ENCODE measurements around the genes CAVIN2 and C2orf66.

- PRO-cap, 2 experiments: no peak in any of the 2 experiments
Observed at GRCh38 chr2:191666699-191667260, 11.2 kb upstream of the NABP1 start.

DNA sequence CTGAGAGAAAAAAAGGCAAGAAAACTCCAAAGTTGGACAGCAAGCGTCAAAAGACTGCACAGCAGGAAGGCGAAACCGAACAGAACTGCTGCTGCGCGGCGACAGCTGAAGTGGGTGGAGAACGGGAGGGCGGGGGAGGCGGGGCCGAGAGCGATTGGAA, 278 bp upstream of the NABP1 start:
- PRO-cap, 2 experiments: peak in 2 of 2 experiments; most common minus-strand start position 83 of the sequence (in 2)

GRCh38 chr2:191693566-191694316, 15.8 kb downstream of the NABP1 start:
- PRO-cap, 2 experiments: no peak in any of the 2 experiments

GRCh38 chr2:191846852-191847603, at the start of gene CAVIN2:
TSS of gene CAVIN2 (minus strand) at chr2:191847088.
- PRO-cap, 2 experiments: peak in 2 of 2 experiments; most common plus-strand start chr2:191847447 (in 2); most common minus-strand start chr2:191847075 (in 2)

GRCh38 chr2:191963512-191963711, 116.5 kb upstream of the CAVIN2 start:
- PRO-cap, 2 experiments: no peak in any of the 2 experiments

- PRO-cap, 2 experiments: no peak in any of the 2 experiments
Observed at GRCh38 chr2:196148096-196148494, 23.3 kb downstream of the STK17B start.

DNA sequence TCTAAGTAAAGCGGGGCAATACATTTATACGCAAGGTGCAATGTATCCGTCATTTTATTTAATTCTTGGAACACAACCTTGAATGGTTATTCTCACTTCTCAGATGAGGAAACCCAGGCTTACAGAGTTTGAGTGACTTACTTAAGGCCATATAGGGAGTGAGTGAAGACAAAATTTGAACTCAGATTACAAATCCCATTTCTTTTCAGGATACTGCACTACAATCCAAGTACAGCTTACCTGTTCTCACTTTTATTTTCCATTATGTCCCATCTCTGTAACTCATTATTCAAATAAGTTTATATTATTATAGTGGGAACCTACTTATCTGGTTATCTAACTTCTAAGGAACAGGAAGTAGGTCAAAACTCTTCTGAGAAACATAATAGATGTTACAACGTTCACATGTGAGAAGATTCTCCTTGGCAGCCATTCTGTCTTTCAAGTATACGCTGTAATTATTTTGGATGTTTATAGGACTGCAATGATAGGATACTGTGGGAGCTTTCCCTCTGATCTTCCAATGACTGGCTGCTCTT, 12.3 kb upstream of the STK17B start:
- PRO-cap, 2 experiments: no peak in any of the 2 experiments

DNA sequence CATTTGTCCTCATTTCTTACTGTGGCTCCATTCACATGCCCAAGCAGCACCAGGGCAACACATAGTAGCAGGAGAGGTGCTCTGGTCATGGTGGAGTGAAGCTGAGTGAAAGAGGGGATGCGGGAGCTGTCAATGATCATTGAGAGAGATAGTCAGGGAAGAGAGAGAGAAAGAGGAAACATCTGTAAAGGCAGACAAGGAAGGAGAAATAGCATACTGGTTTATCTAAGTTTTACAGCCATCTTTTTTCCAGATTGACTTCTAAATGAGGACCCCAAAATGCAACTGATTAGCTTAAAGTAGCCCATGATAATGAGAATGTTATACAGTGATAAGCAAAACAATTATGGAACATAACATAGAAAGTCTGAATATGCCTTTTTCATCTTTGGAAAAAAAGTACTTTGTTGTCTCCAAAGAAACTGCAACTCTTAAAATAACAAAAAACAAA, at the start of gene C2orf66:
C2orf66 (minus strand) TSS at position 108 of the 451 bp plus-strand sequence.
- PRO-cap, 2 experiments: no peak in any of the 2 experiments

- PRO-cap, 2 experiments: no peak in any of the 2 experiments
Observed at GRCh38 chr2:196905383-196905735, 21.1 kb downstream of the PGAP1 start.

DNA sequence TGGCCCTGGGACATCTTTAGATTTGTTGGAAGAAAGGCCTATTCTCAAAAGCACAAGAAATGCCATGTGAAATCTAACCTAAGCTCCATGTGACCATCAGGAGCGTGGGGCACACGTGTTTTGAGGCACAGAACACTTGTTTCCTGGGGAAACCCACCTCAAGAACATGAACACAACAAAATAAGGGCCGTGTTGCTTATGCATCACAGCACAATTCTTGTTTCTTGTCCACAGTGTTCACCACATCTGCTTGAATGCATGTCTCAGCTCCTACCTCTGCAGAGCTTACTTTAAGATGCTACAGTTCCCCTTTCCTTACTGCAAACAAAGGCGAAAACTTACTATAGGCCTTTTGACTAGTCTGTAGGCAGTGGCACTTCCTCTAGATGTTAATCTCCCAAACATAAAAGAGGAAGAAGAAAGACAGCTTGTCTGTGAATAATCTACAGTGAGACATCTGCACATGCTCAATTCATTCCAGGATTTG, 165.0 kb downstream of the ANKRD44 start:
- PRO-cap, 2 experiments: no peak in any of the 2 experiments

DNA sequence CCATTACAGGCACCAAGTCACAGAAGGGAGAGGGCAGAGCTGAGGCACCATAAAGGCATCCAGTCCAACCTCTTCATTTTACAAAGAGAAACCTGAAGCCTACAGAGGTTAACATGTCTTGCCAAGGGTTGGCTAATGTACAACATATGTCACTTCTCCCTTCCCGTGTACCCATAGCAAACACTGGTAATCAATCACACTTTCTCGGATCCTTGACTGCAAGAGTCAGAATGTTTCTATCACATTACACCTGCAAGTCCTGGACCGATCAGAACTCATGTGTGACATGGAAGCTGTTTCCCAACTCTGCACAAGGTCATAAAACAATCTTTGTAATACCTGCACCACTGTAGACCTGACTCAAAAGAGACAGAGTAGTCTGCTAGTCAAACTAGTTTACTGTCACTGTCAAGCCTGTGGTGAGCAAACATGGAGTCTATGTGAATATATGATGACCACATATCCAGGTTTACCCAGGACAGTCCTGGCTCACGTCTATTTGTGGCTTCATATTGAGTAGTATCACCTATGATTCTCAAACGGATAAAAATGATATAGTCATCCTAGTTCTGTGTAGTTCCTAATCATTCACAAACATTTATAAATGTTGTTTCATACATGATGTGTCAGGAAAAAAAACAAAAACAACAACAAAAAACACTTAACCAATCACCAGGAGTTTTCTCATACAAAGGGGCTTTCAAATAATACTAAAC, 5.9 kb downstream of the ANKRD44 start:
- PRO-cap, 2 experiments: no peak in any of the 2 experiments

DNA sequence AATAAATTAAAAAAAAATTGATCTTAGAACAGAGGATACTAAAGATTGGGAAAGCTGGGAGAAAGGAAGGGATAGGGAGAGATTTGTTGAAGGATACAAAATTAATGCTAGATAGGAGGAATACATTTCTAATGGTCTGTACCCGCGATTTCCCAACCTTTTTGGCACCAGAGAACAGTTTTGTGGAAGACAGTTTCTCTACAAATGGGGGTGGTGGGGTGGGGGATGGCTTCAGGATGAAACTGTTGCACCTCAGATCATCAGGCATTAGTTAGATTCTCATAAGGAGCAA, 3.4 kb downstream of the COQ10B start:
- PRO-cap, 2 experiments: no peak in any of the 2 experiments

GRCh38 chr2:197489655-197490713, 9.7 kb downstream of the HSPD1 start:
- PRO-cap, 2 experiments: no peak in any of the 2 experiments

GRCh38 chr2:197494056-197495065, 5.3 kb downstream of the HSPD1 start:
- PRO-cap, 2 experiments: no peak in any of the 2 experiments

- PRO-cap, 2 experiments: no peak in any of the 2 experiments
Observed at GRCh38 chr2:197581887-197582310, 66.0 kb downstream of the MOB4 start.

- PRO-cap, 2 experiments: no peak in any of the 2 experiments
Observed at GRCh38 chr2:197647917-197648560, 27.3 kb downstream of the RFTN2 start.

- PRO-cap, 2 experiments: no peak in any of the 2 experiments
Observed at GRCh38 chr2:197891731-197892283, 87.4 kb downstream of the PLCL1 start.

DNA sequence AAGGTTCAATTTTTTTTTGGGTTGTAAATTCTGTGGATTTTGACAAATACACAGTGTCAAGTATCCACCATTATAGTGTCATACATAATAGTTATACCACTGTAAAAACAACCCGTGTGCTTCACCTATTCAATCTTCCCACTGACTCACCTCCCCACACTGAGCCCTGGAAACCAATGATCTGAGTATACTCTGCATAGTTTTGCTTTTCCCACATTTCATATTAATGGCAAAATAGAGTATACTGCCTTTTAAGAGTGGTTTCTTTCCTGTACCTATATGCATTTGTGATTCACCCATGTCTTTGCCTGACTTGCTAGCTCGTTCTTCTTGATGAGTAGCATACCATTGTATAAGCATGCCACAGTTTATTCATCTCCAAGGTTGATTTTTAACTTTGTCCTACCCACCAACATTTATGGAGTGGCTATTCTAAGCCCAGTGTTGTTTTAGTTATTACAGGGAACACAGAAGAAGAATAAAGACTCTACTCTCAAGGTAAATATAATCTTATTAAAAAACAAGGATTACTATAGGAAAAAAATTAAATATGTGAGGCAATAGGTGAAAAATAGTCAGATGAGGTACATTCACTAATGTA, 686.4 kb downstream of the PLCL1 start:
- PRO-cap, 2 experiments: no peak in any of the 2 experiments

DNA sequence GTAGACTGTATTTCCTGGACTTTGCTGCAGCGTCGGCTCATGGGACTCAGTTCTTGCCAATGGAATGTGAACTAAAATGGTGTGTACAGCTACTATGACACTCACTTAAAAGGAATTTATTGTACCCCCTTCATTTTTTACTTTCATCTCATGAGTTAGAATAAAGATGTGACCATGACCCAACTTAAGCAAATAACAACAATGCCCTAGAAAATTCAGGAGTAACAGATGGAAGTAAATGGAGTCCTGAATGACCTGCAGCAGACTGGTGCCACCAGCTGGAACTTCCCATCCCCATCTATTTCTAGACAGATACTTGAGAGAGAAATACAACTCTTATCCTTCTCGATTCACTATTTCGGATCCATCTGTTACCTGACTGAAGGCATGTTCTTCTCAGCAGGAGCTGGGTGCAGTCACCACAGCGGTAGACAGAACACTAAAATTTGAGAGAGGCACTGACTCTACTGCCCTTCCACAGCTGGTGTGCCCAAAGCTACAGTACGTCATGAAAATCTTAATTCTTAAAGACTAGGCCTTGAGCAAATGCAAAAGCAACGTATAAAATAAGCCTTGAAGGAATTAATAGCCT, 724.0 kb downstream of the PLCL1 start:
- PRO-cap, 2 experiments: no peak in any of the 2 experiments

DNA sequence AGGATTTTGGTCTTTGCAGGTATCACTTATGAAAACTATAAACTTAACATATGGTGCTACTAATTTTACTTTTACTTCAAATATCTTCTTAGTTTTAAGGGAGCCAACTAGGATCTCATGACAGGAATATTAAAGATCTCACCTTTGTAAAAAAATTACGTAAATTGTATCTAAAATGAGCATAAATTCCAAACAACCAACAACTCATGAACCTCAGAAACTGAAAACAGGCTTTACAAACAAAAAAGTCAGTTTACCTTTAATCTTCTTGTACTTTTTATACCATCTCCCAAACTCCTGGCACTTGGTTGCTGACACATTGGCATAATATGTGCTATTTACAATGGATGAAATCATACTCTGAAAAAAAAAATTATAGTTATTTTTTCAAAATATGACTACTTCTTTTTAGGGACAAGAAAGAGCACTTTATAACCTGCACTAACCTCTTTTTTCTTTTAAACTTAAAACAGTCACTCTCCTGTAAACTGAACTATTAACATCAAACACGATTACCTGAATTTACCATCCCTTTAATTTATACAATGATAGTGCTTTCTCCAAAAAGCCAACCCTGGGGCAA, 89.3 kb downstream of the SATB2 start:
- PRO-cap, 2 experiments: no peak in any of the 2 experiments